Measurements from ENCODE around the genes FRMD7, RAP2C, USP26, SMIM10L2A and F9.

DNA sequence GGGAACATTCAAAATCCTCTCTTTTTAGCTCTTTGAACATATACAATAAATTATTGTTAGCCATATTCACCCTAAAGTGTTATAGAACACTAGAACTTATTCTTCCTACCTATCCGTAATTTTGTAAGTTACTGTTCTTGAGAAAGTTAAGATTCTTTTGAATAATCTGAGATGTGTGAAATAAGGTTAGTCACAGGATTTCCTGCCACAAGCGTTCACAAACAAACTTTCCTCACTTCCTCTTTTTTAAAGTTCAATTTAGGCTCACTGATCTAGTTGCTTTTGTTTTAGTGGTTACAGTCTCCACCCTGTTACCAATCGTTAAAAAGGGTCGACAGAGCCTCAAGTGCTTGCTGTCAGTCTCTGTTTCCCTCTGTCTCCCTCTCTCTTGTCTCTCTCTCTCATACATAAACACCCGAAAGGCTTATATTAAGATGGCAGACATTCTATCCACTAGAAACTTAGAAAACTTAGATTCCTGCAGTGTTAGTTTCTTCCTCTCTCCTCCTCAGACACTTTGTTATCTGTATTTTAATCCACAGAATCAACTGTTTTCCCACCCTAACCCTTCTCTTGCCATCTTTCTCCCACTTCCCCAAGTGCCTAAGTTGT, 35.8 kb upstream of the STK26 start:
- PRO-cap, 8 experiments = peak in 6 of 8 experiments; most common plus-strand start position 349 of the sequence (in 5)

- PRO-cap, 8 experiments = no peak in any of the 8 experiments
Measured at GRCh38 chrX:132127592-132128028, at the start of gene FRMD7. Gene FRMD7 (minus strand): TSS chrX:132128020.

DNA sequence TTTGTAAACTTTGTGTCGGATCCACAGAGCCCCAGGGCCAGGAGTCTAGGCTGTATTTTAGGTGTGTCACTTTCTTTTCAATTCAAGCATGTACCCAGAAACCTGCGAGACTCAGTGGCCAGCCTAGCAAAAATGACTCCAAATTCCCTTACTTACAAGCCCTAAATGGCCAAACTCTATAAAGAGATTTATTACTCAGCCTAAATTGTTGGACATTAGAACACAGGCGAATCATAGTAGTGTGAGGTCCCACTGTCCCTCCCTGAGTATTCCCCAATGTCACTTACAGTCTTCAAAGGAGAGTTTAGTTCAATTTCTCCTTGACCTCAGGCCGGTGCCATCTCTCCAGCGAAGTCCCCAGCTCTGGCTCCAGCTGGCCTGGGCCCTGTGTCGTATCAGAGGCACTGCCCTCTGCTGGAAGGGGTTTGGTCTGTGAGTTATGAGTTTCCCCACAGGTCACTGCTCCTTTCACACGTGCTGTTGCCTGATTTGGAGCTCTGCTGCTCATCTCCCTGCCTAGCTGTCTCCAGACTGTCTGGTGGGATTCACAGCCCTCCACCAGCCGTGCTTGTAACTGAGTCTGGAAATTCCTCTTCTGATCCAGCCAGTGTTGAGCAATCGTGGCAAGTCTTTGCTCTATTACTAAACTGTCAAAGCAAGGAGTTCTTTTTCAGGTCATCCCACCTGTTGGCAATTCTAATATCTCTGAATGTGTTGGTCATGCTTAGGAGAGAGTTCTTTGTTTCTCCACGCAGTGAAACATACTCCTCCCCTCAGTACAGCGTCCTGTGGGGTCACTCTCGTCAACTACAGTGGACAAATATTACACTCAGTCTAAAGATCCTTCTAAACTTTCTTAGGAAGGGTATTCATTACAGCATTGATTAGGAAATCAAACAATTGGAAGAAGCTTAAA, at the start of gene RAP2C:
TSS of gene RAP2C (minus strand) at position 365 of the 916 bp plus-strand sequence.
- PRO-cap, 8 experiments = peak in 8 of 8 experiments; most common plus-strand start position 532 of the sequence (in 3); most common minus-strand start position 365 of the sequence (in 8)

GRCh38 chrX:132432950-132433495, 55.8 kb downstream of the MBNL3 start:
- PRO-cap, 8 experiments = no peak in any of the 8 experiments

DNA sequence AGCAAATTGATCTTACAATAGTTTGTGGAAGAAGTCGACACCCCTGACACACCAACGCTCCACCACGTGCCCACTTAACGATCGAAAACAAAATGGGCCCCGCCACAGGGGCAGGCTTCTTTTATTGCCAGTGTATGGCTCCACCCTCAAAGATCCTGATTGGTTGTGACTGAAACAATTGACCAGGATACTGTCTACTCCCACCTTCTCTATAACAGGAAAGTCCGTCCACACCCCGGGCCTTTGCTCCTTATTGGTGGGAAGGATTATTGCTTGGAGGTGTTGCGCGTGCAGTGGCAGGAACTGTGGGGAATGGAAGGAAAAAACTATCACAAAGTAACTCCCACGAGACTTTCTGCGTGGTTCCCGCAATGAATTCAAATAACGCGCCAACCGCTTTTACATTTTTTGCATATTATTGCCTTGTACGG, at the start of gene USP26:
TSS of gene USP26 (minus strand) at position 96 of the 431 bp plus-strand sequence.
- PRO-cap, 8 experiments = no peak in any of the 8 experiments

DNA sequence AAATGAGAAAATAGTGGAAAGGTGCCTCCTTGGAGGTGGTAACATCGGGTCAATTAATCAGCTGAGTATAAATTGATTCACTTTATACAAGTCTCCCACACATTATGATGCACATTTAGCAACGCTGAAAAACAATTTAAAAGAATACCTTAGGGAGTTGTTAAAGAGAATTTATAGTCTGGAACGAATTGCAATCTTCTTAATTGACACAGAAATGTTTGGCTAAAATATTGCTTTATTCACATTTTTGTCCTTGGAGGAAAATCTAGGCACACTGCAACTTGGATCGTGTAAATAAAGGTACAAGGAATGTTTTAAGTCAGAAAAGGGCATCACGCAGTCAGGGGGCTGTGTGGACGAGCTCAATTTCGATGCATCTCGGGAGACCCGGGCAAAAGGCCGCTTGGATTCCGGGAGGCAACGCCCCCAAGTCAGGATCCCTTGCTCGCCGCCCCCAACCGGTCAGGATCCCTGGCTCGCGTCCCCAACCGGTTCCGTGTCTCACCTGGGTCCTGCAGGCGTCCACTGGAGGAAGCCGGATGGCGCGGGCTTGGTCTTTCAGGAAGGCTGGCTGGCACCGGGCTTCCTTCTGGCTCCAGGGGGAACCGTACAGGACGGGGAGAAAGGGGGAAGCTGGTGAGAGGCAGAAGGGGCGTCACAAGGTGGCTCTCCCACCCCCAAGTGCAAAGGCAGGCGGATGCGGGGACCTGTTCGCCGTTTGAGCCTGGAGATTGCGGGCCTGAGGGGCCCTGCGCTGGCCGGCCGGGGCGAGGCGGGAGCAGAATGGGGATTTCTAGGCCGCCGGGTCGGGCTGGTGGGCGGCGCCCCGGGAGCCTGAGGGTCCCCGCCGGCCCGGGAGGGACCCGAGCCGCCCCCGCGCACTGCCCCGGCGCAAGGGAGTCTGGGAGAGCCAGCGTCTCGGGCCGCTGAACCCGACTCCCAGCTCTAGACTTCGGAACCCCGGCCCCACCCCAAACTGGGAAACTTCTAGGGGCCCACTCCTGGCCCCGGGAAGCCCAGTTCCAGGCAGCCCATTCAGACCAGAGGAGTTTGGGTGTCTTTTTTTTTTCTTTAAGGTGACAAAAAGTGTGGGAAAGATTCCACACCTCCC, 84.6 kb downstream of the HPRT1 start:
- PRO-cap, 8 experiments = no peak in any of the 8 experiments

DNA sequence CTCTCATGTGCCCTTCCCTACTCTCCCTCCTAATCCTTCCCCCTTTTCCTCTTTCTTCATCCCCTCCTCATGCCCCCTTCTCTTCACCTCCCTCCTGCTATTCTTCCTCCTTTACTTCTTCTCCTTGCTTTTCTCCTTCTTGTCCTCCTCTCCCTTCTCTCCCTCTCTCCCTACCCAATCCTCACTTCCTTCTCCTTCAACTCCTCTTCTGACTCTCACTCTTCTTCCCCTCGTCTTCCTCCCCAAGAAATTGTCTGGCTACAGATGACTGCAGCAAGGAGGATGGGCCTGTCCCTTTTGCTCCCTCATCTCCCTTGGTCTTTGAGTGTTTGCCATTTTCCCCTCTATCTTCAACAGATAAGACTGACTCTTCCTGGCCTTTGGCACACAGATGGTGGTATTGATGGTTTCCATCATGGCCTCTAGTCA, 5.1 kb downstream of the ZNF75D start:
- PRO-cap, 8 experiments = no peak in any of the 8 experiments

GRCh38 chrX:135348794-135349449, 4.3 kb downstream of the ZNF449 start:
- PRO-cap, 8 experiments = no peak in any of the 8 experiments

DNA sequence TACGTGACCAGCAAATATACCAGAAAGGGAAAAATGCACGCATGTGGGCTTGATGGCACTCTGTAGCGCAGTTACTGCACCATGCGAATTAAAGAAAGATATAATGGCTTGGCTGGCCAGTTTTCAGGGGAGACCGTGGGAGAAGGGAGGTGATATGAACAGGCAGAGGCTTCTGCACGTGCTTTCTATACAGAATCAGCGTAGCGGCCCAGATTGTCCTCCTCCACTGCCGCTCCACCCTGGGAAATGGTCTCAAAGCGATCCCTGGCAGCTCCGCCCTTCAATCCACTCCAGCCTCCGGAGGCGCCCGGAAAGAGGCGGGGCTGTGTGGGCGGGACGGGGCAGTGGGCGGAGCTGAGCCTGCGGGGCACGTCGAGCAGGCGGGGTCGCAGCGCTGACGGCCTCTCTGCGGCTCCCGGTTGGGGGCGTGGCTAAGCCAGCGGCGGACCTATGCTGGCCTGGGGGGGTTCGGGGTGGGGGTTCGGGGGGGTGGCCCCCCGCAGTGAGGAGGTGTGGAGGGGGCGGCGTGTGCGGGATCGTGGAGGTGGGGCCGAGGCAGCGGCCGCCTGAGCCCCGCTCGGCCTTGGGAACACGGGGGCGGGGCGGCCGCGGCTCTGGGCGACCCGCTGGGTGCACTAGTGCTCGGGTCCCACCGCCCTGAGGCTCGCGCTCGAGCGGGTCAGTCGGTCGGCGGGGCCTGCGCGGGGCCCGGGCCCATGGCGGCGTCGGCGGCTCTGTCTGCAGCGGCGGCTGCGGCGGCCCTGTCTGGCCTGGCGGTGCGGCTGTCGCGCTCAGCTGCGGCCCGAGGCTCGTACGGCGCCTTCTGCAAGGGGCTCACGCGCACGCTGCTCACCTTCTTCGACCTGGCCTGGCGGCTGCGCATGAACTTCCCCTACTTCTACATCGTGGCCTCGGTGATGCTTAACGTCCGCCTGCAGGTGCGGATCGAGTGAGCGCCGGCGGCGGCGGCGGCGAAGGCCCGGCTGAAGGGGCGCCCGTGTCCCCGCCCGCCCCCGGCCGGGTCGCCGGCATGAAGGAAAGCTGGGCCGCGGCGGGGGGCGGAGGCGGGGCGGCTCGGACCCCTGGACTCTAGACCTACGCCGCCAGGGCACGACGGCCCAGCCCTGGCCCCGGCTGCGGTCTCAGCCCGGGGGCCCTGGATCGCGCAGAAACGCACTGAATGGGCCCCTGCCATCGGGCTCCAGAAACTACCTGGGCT, at the start of gene SMIM10L2A:
TSS of gene SMIM10L2A (plus strand) at position 529 of the 1,219 bp plus-strand sequence.
- PRO-cap, 8 experiments = peak in 3 of 8 experiments; most common plus-strand start position 531 of the sequence (in 2); most common minus-strand start position 247 of the sequence (in 2)

GRCh38 chrX:136143713-136144322, 53.0 kb upstream of the FHL1 start:
- PRO-cap, 8 experiments = no peak in any of the 8 experiments

DNA sequence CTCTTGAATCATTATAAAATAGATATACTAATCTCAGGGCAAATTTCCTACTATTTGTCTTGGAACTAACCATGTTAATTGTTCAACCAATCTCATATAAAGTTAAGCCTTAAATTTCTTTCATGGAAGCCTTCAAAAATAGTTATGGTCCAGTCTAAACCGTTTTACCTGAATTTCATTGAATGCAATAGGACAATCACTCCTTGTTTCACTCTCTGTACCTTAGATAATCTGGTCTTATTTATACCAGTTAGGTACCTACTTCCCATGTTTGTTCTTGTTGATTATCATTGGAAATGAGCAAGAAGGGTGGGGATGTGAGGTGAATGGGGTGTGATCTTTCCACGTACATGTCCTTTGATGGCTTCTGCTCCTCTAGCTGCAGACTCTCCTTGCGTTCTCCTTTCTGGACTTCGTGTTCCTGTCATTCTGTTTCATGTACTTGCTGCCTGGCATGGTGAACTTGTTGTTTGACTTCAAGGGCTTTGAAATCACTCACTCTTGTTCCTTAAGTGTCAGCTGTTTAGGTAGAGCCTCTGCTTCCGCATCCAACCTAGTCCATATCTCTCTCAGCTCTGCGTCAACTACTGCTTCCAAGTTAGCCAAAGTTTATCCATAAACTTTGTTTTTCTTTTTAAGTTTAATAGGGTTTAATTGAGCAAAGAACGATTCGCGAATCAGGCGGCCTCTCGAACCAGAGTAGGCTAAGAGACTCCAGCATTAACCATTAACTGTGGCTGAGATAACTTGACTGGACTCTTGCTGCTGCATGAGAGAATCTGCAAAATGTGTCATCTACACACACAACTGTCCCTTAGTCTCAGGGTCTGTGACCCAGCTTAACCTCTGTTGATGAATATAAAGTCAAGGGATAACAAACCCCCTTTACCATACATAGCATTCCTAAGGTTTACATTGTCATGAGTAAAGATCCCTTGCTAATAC, 6.8 kb upstream of the FHL1 start:
- PRO-cap, 8 experiments = no peak in any of the 8 experiments

GRCh38 chrX:136207728-136208370, 11.0 kb downstream of the FHL1 start:
- PRO-cap, 8 experiments = no peak in any of the 8 experiments

GRCh38 chrX:136209125-136209931, 12.5 kb downstream of the FHL1 start:
- PRO-cap, 8 experiments = no peak in any of the 8 experiments

- PRO-cap, 8 experiments = no peak in any of the 8 experiments
Measured at GRCh38 chrX:137549754-137550464, 16.0 kb upstream of the ZIC3 start.

DNA sequence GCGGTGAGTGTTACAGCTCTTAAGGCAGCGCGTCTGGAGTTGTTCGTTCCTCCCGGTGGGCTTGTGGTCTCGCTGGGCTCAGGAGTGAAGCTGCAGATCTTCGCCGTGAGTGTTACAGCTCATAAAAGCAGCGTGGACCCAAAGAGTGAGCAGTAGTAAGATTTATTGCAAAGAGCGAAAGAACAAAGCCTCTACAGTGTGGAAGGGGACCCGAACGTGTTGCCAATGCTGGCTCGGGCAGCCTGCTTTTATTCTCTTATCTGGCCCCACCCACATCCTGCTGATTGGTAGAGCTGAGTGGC, 291.7 kb upstream of the FGF13 start:
- PRO-cap, 8 experiments = no peak in any of the 8 experiments

- PRO-cap, 8 experiments = no peak in any of the 8 experiments
Measured at GRCh38 chrX:139224853-139225410, 305.6 kb upstream of the F9 start.

DNA sequence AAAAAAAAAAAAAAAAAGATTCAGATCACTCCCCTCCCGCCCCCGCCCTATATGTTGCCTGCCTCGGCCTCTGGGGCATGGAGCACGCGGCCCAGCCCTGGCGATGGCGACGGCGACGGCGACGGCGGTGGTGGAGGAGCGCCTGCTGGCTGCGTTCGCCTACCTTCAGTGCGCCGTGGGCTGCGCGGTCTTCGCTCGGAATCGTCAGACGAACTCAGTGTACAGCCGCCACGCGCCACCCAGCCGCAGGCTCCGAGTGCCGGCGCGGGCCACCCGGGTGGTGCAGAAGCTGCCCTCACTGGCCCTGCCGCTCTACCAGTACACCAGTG, 83.8 kb upstream of the F9 start:
- PRO-cap, 8 experiments = peak in 2 of 8 experiments; most common plus-strand start position 197 of the sequence (in 2)

DNA sequence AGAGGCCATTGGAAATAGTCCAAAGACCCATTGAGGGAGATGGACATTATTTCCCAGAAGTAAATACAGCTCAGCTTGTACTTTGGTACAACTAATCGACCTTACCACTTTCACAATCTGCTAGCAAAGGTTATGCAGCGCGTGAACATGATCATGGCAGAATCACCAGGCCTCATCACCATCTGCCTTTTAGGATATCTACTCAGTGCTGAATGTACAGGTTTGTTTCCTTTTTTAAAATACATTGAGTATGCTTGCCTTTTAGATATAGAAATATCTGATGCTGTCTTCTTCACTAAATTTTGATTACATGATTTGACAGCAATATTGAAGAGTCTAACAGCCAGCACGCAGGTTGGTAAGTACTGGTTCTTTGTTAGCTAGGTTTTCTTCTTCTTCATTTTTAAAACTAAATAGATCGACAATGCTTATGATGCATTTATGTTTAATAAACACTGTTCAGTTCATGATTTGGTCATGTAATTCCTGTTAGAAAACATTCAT, at the start of gene F9:
TSS of gene F9 (plus strand) at position 107 of the 504 bp plus-strand sequence.
- PRO-cap, 8 experiments = no peak in any of the 8 experiments

DNA sequence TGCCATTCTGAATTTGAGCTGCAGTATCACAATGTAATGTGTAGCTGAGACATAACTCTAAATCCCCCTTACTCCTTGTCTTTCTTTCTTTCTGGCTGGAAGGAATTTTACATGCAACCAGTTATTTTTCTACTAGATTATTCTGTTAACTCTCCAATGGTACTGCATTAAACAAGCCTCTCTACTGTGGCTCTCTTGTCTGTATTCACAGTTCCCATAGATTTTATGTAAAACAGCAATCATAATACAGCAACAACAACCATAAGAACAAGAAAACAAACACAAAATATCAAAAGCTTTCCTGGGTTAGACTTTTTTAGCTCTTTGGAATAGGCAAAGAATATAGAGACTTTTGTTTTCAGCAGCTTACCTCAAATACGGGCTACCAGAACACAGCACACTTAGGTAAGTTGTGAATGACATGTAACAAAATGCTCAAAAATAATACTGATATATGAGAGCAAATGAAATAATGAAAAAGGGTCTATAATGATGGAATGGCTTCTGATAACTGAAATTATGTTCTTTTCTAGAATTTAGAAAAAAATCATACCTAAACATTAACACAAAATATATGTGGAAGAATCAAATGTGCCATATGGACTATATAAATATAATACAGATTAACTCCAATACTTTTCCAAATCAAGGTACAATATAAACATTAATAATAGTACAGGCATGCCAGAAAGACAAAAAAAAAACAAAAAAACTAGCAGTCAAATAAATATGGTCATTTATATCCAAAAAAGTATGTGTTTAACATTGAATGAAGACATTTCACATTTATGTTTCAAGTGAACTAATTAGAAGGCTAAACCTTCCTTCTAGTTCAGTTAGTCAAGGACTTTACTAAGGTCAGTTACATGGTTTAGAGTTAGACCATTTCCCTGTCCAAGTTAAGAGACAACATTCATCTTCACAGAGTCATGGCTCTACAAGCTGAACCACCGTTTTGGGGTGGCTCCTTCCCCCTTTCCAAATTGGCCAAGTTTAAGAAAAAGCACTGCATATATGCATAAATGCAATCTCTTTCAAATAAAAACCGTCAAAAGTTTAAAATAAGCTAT, 19.3 kb upstream of the MCF2 start:
- PRO-cap, 8 experiments = no peak in any of the 8 experiments

- PRO-cap, 8 experiments = no peak in any of the 8 experiments
Measured at GRCh38 chrX:139908045-139908530, 24.8 kb downstream of the ATP11C start.

All from peripheral blood mononuclear cell (primary cell).